ENCODE measurements around the gene MEGF9.

DNA sequence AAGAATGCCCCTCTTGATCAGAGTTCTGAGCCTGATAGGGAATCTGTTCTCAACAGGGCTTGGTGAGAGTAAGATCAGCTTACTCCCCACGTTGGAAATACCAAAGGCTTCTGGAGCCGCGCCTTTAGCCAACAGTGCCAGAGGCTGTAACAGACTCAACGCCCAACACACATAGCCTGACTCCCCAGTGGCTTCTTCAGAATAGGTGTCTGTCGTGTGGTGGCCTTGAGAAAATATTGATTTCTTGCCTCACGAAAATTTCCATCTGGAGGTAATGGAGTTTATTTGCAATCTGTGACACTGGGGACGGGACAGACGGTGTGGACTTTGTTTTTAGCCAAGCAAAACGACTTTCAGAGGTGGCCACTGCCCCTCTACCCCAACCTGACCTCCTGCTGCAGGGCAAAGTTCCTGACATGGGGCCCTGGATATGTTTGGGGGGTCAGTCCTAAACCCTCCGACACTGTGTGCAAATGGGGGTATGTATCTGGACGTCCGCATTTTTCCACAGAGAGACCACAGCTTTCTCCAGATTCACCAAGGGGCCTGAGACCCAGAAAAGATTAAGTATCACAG, 189.3 kb downstream of the CDK5RAP2 start:
- RRBS = no CpG with 5 or more reads among the region's 12 CpGs

DNA sequence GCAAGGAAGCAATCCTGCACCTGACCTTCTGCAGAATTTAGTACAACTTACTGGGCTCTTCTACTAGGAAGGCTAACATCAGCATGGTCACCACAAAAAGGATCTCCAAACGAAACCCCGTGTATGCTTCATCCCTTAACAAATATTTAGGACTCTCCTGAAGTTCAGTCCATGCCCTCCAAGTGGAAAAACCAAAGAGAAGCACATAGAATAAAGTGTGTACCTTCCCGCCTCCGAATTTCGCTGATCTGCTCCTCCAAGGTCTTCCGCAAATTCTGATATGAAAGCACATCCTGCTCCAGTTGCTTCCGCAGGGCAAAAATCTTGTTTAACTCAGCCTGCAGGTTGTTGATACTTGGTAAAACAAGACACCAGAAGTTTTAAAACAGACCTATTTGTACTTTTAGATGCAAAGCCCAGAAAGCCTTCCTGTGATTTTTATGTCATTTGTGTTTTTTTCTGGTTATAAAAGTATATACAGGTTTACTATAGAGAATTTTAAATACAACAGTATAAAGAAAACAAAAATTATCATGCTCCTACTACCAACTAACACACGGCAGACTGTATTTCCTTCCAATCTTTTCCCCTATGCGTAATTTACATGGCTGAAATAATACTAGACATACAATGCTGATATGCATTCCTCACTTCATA, 108.3 kb downstream of the CDK5RAP2 start:
- RRBS = no CpG with 5 or more reads among the region's 9 CpGs

DNA sequence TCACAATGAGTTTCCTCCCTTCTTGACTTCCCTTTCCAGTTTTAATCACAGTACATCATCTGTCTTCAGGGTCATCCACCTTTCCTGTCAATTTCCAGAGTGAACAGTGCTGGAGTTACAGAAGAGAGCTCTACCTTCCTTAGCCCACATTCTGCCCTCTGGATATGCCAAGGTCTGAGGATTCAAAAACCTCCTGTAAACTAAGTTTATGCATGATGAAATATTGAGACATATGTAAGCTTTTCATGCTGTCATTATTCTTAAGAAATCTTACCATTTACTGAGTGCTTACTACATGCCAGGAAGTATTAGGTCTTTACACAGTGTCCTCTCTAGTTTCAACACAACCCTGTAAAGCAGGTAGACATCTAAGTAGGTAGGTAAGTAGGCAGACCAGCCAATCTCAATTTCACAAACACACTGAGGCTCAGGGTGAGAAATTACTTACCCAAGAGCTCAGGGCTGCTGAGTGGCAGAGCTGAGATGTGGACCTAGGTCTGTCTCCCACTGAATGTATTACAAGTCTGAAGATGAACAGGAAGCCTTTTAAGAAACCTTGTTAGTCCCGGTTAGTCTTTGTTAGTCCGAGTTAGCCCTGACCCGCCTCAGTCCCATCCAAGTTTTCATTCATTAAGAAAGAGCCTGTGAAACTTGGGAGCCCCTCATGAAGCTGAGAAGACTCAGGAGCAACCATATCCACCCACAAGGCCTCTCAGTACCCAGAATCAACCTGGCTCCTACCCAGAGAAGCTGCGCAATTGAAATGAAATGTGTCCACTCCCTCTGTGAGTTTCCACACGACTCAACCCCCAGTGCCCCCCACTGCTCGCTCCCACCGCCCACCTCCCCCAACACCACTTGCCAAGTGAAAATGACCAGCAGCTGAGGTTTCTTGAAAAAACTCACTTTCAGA, 105.0 kb downstream of the CDK5RAP2 start:
- RRBS = no CpG with 5 or more reads among the region's 7 CpGs

DNA sequence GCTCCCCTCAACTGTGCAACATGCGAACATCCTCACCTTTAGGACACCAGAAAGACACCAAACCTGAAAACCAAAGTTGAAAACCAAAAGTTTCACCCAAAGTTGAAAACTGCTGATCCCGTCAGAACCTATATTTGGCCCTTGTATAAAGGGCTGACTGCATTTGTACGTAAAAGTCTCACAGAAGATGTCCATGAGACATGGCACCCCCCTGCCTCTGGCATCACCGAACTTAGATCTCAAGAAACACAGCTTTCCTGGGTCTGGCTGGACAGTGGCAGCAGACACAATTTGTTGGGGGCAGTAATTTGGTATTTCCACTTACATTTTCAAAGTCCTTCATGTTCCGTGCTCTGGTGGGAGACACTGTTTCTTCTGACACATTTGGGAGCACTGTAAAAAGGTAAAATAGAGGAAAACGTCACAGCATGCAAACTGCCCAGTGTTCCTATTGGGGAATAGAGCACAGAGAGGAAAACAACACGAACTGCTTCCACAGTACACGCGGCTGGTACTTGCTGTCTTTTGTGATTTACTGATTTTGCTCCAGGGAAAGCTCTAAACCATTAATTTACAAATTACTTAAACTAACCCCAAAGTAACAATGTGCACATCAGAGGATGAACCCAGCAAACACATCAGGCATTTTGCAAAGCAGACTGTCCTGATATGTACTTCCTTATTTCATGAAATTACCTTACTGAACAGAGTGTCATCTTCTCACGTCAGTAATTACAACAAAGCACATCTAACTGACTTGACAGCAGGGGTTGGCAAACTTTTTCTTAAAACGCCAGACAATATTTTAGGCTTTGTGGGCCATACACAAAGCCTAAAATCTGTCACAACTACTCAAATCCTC, 11.7 kb downstream of the CDK5RAP2 start:
- RRBS = no CpG with 5 or more reads among the region's 11 CpGs

DNA sequence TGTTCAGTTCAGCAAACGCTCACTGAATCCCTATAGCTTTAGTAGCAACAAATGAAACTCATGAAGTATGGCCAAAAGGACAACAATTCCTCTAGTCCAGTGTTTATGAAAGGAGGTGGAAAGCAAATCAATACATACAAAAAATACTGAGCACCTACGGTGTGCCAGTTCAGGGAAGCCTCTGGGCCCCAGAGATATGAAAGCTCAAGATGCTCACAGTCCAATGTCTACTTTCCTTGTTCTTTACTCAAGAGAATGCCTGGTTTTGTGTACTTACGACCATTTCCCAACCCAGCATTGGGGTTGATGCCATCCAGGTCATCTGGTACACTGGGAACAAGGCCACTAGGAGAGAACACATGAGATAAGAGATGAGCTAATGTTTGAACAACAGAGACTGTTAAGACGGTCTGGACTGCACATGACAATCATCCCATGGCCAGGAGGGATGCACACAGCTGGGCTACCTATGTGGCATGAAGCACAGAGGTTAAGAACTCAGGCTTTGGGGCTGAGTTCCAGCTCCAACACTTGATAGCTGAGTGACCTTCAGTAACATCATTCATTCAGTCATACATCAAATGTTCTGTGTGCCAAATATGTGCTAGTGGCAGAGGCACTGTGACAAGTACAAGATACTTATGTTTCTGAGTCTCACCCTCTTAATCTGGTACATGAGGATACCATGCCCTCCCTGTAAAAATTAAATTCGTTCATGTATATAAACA, 8.1 kb downstream of the CDK5RAP2 start:
- RRBS = no CpG with 5 or more reads among the region's 5 CpGs

DNA sequence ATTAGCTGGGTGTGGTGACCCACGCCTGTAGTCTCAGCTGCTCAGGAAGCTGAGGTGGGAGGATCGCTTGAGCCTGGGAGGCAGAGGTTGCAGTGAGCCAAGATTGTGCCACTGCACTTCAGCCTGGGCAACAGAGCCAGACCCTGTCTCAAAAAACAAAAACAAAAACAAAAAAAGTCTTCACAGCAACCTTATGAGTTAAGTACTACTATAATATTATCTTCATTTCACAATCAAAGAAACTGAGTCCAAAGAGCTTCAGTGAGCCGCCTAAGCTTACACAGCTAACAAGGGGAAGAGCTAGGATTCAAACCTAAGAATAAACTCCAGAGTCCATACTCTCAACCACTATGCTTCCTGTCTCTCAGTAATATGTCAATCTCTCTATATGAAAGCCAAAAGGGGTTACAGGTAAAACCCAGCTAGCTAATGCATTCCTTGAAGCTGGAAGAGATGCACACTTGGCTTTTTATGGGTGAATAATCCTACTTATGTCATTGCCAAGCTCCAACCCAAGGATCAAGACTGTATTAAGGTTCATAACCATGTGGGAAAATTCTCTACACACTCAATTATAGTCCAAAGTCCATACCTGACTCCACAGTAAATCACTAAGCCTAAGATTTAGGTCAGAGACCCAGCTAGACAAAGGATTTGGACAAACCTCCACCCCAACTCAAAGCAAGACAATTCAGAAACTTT, 2.0 kb downstream of the MEGF9 start:
- RRBS = no CpG with 5 or more reads among the region's 3 CpGs

- RRBS = 2% methylated on average over 55 of the region's 116 CpGs
Measured at GRCh38 chr9:120714141-120715111, at the start of gene MEGF9. Gene MEGF9, minus strand, starts transcription at chr9:120714470.

DNA sequence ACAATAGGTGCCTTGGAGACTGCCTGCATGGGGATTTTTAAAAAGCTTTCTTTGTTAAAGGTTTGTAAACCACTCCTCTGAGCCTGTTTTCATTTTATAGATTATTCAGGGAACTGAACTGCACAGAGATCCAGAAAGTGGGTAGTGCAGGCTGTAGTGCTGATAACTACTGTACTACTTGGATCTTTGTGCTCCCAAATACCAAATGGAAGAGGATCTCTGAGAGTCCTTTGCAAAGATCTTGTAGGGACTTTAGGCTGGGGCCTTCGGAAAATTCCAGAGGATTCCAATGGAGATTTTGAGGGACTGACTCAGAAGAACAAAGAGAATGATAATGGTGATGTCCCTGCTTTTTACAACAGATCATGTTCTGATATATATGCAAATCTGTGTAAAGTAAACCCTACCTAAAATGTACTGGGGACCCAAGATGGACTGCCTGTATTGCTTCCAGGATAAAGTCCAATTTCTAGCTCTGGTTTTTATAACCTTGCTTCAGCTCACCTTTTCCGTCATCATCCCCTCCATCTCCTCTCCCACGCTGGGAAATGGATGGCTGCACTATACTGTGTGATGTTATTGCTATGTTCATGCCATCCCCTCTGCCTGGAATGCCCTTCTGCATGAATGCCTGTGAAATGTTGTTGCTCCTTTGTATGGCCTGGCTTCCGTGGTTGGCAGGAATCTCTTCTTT, 9.6 kb upstream of the PSMD5 start:
- RRBS = no CpG with 5 or more reads among the region's 4 CpGs

DNA sequence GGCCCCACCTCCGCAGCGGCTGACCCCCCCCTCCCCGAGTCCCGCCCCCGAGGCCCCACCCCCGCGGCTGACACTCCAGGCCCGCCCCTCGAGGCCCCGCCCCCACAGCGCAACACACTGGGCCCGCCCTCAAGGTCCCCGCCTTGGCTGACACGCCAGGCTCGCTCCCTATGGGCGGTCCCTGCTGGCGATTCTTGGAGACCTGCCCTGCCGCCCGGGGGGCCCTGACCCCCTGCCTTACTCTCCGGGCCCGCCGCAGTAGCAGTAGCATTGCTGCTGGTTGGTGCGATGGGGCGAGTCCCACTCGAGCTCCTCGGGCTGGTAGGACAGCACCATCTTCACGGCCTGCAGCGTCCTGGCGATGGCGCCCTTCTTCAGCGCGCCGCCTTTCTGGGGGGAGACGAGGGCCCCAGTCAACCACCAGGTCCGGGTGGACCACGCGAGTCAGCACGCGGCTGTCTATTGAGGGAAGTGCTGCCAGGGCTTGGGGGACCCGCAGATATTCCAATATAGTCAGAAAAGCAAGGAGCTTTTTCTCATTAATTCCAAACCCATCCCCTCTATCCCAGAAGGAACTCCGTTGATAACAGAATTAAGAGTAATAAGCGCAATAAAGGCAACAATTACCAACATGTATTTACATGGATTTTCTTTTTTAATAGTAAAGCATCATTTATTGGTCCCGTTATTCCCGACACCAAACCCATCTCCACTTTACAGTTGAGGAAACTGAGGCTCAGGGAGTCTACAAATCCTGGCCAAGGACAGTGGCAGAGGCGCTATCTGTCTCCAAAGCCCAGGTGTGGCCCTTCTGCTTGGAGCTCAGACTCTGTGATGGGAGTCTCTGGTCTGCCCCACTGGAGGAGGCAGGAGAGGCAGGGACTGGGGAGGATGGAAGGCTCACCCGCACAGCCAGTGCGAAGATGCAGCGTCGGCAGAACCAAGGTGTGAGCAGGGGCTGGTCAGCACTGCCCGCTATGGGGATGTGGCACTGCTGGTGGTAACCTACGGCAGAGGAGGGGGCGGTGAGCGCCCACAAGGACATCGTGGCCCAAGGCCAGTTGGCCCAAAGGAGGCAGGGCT, 7.7 kb downstream of the PHF19 start:
- RRBS = no CpG with 5 or more reads among the region's 54 CpGs

GRCh38 chr9:120909981-120910507, 16.6 kb downstream of the TRAF1 start:
- RRBS = no CpG with 5 or more reads among the region's 7 CpGs

GRCh38 chr9:120916431-120917135, 10.0 kb downstream of the TRAF1 start:
- RRBS = no CpG with 5 or more reads among the region's 10 CpGs

DNA sequence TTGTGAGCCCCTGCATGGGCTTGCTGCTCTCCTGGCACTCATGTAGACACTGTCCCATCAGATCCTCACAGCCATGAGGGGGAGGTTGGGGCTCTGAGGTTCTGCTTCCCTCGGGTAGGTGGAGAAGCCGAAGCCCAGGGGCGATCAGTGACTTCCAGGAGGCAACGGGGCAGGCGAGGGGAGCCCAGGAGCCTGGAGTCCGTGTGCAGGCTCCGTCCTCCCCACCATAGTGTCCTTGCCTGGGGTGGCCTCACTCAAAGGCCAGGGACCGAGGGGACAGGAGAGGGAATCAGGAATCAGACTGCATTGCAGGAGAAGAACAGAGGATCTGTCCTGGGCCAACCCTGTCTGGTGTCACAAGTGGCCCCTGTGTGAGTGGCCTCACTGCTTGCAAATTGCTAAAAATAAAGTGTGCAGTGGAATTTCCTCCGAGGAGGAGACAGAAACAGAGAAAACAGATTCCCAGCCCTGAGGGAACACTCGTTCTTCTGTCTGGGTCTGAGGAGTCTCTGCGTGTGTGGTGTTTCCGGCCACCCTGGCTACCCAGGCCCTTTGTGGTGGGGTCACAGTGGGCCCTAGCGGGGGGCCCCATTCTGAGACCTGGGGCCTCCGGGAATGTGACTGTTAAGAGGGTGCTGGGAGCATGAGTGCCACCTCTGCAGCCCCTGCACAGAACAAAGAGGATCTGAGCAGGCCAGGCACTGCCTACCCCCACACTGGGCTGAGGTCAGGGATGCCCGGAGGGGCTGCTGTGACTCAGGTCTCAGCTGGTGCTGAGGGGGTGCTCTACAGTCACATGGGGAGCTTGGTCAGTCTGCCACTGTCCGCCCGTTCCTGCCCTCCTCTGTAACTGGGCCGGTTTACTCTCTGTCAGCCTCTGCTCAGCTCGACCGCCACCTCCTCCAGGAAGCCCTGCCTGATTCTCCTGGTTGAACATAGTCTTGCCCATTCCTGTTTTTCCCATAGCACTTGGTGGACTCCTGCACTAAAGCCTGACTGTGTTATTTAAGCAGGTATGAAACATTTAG, 7.5 kb downstream of the TRAF1 start:
- RRBS = no CpG with 5 or more reads among the region's 20 CpGs

DNA sequence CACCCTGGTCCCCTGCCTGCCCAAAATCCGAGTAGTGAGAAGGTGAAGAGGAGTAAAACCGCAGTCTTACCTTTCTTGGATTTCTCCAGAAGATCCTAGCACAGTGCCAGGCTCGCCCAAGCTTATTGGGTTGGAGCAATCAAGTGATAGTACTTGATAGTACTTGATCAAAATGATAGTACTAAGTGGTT, 2.8 kb upstream of the TRAF1 start:
- RRBS = no CpG with 5 or more reads among the region's 3 CpGs

DNA sequence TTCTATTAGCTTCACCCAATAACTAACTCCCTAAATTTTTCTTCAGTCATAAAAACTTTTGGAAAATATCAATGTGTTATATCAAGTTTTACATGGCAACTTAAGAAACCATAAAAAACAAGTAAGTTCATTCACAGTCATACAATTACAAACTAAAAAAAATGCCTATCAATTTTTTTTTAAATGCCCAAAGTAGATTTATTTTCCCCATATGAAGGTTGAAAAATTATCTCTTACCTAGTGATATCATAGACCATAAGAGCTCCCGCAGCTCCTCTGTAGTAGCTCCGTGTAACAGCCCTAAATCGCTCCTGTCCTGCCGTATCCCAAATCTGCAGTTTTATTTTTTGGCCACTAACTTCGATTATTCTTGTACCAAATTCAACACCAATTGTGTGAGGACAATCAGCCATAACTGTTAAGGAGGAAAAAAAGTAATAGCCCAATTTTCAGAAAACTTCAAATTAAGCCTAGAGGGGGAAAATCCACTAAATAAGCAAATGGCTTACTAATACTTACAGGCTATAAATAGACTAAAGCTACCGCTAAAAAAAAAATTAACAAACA, 11.3 kb downstream of the RAB14 start:
- RRBS = no CpG with 5 or more reads among the region's 6 CpGs

- RRBS = no CpG with 5 or more reads among the region's 11 CpGs
Measured at GRCh38 chr9:121269371-121270221, 1.6 kb downstream of the GSN start.

GRCh38 chr9:121299366-121300441, 31.7 kb downstream of the GSN start:
- RRBS = 5% methylated on average over 18 of the region's 78 CpGs

DNA sequence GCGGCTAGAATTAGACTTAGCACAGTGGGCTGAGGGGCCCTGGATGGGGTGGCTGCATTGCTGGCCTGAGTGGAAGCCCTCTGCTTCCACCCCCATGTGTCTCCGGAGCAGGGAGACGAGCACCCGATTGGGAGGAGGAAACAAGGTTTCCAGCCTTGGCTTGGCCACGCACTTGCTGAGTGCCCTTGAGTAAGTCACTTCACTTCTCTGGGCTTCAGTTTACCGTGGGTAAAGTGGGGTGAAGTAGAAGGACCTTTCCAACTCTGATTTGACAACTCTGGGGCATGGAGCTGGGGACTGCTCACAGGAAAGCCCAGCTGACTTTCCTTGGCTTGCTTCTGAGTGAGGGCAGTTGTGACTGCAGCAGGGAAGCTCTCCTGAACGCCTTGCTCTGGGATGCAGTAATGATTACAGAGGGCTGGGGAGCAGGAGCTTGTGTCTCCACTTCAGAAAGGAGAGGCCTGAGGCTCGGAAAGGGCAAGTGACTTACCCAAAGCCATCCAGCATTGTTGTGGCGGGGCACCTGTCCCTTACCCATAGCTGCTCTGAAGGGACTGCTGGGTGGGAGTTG, 41.1 kb downstream of the GSN start:
- RRBS = no CpG with 5 or more reads among the region's 9 CpGs

DNA sequence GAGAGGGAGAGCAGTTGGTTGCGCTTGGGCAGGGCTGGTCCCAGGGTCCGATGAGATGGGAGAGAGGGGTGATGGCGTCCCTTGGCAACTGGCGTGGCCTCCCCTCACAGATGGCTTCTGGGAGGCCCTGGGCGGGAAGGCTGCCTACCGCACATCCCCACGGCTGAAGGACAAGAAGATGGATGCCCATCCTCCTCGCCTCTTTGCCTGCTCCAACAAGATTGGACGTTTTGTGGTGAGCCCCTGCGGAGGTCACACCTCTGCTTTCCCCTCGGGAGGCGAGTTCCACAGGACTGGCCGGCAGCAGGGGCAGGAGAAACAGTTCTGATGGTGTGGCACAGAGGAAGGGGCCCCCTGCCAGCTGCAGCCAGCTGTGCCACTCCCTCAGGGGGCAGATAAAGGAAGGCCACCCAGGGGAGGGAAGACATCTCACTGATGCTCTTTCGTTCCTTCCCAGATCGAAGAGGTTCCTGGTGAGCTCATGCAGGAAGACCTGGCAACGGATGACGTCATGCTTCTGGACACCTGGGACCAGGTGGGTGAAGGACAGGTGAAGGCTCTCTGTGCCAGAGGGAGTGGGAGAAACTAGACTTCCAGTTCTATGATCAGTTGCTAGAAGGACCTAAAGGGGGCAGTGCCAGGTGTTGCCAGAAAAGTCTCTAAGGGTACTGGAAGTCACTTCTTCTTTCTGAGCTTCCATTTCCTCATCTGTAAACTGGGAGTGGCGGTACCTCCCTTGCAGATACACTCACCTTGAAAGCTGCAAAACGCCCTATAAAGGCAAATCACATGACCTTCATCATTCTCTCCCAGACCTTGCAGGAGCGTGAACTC, 41.1 kb downstream of the STOM start:
- RRBS = no CpG with 5 or more reads among the region's 20 CpGs

- RRBS = no CpG with 5 or more reads among the region's 7 CpGs
Measured at GRCh38 chr9:121349043-121349509, 21.0 kb downstream of the STOM start.

DNA sequence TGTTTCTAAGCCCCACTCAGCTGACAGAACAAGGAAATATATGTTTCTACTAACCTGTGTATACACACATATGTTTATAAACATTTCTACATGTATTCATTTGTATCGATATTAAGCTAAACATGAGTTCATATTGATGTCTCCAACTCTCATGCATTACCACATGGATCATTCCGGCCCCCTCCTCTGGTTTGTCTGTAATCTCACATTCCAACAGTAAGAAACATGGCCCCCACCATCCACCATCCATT, 39.8 kb upstream of the STOM start:
- RRBS = no CpG with 5 or more reads among the region's 2 CpGs

Measured in Jurkat, Clone E6-1 (cell line).